Measurements from ENCODE around the gene HS1BP3.

- PRO-cap, result no peak
- CAGE, long polyA plus RNA, result no peak
Measured at GRCh38 chr2:16665157-16665416, 547 bp downstream of the CYRIA start.

DNA sequence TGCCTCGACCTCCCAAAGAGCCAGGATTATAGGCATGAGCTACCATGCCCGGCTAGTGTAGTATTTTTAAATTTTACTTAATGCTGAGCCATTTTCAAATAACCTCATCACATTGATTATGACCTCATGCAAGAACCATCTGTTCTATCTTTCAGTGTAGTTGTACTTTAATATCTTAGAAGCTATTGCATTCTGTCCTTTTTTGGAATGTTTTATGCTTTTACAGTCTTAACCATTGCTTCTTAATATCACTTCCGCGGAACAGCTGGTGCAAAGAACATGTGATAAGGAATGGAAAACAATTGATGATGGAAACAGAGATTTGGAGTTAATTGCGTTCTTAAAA, 2.7 kb downstream of the GEN1 start:
- PRO-cap, result no peak
- CAGE, long polyA plus RNA, result no peak

DNA sequence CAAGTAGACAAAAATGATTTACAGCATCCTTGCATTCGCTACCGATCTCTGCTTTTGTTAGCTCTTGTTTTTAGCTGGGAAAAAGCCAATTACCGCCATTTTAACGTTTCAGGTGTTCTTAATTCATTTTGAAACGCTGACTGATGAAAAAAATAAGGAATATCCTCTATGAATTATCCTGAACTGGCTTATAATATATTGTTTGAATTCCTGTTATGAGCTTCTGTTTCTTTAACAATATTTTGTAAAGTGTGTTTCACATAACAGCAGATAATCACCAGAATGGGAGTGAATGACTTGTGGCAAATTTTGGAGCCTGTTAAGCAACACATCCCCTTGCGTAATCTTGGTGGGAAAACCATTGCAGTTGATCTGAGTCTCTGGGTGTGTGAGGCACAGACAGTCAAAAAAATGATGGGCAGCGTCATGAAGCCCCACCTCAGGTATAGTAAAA, 5.8 kb downstream of the GEN1 start:
- PRO-cap, result no peak
- CAGE, long polyA plus RNA, result no peak

DNA sequence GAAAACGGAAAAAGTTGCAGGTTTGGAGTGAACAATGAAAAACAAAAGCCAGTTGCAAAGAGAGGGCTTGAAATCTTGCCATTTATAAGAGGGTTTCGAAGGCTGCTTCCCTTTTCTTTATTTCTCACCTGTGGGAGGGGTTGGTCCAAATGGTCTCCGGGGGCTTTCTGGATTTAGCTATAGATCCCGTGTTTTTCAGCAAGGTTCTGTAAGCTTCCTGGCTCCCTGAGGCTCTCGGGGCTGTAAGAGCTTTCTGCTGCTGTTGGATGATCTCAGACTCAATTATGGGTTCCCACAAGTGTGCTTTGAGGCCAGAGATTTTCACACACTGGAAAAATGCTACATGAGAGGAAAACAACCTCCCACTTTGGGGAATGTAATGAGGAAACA, 249.2 kb downstream of the RDH14 start:
- PRO-cap, result no peak
- CAGE, long polyA plus RNA, result no peak

DNA sequence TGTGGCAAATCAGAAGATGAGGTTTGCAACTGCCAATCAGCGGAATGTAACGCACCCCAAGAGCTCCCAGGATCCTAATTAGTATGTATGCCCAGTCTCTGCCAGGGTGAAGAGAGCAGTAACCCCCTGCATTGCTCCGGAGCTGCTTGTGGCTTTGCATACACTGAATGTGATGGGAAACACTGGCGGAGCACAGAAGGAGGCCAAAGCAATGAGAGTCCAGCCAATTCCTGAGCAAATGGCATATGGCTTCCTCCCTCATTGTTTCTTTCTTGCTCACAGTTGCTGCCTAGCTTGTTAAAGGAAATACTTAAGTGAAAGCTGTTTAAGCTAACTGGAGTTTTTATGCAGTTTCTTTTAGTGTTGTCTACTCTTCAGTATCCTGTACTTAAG, 343.5 kb upstream of the NT5C1B start:
- PRO-cap, result no peak
- CAGE, long polyA plus RNA, result no peak

DNA sequence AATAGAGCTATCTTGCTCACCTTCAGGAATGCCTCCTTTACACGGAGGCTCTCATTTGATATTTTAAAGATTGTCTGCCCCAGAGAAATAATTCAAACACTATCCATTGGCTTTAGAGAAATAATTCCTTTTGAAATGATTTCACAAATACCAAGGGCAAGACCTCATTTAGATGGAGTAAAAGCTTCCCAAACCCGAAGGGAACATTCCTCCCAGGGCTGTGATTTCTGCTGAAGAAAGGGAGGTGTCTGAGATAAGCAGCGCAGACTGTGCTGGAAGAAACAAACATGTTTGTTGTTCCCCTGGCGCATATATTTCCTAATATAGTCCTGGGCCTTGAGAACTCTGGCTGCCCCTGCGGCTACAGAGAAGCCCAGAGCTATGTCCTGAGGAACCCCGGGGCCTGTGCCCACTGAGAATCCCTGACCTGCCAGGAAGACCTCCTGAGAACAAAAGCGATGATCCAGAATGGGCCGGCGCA, 372.6 kb upstream of the NT5C1B start:
- PRO-cap, result no peak
- CAGE, long polyA plus RNA, result no peak

- PRO-cap, result no peak
- CAGE, long polyA plus RNA, result no peak
Measured at GRCh38 chr2:19046943-19047516, 311.4 kb downstream of the OSR1 start.

DNA sequence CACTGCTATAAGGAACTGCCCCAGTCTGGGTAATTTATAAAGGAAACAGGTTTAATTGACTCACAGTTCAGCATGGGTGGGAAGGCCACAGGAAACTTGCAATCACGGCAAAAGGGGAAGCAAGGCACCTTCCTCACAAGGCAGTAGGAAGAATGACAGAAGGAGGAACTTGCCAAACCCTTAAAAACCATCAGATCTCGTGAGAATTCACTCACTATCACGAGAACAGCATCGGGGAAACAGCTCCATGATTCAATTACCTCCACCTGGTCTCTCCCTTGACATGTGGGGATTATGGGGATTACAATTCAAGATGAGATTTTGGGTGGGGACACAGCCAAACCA, 9.8 kb downstream of the TTC32 start:
- PRO-cap, result unidirectional peak, minus-strand start at position 154 of the sequence
- CAGE, long polyA plus RNA, result no peak

GRCh38 chr2:20038564-20039017, 12.8 kb downstream of the LAPTM4A start:
- PRO-cap, result no peak
- CAGE, long polyA plus RNA, result no peak

DNA sequence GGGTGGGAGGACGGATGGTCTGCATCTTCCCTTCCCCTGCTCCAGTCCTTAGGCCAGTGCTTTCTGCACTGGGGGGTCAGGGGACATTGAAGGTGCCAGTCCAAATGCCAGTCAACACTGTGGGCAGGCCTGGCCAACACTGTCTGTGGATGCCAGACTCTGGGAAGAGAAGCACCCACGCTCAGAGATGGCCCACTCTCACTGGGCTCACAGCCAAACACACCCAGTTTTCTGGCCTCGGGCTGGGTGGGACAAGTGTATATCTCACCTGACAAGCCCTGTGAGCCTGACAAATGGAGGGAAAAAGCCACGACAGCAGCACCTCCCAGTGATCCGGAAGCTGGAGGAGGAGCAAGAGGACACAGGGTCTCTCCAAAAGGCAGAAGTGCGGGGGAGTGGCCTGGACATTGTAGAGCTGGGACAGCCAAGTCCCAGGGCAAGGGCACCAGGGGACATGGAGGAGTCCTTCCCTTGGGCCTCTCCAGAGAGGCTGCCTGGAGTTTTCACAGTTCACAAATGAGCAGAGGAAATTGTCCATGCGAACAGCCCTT, 79.3 kb downstream of the SDC1 start:
- PRO-cap, result no peak
- CAGE, long polyA plus RNA, result no peak

- PRO-cap, result no peak
- CAGE, long polyA plus RNA, result no peak
Measured at GRCh38 chr2:20148614-20149424, 76.1 kb downstream of the SDC1 start.

GRCh38 chr2:20192580-20193314, 32.2 kb downstream of the SDC1 start:
- PRO-cap, result no peak
- CAGE, long polyA plus RNA, result no peak

- PRO-cap, result no peak
- CAGE, long polyA plus RNA, result no peak
Measured at GRCh38 chr2:20203777-20204560, 21.0 kb downstream of the SDC1 start.

DNA sequence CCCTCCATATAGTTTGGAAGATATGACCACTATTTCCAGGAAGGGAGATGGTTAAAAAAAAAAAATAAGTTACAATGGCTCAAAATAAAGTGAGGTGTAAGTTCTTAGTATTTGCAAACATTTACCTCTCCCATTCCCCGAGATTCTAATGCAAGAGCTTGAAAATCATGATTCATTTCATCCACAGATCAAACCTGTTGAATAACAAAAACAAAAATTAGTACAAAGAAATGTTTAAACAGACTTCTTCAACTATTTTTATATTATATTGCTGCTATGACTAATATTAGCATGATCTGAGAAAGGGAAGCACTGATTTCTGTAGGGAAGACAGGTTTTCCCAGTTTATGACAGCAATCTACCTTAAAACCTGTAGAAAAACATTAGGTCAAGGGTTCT, 23.5 kb downstream of the PUM2 start:
- PRO-cap, result no peak
- CAGE, long polyA plus RNA, result no peak

- PRO-cap, result no peak
- CAGE, long polyA plus RNA, result no peak
Measured at GRCh38 chr2:20439122-20439923, 7.6 kb upstream of the RHOB start.

GRCh38 chr2:20446593-20446995, 280 bp upstream of the RHOB start:
- PRO-cap, result bidirectional peak, plus-strand start at chr2:20447074, minus-strand start at chr2:20446870
- CAGE, long polyA plus RNA, result no peak

DNA sequence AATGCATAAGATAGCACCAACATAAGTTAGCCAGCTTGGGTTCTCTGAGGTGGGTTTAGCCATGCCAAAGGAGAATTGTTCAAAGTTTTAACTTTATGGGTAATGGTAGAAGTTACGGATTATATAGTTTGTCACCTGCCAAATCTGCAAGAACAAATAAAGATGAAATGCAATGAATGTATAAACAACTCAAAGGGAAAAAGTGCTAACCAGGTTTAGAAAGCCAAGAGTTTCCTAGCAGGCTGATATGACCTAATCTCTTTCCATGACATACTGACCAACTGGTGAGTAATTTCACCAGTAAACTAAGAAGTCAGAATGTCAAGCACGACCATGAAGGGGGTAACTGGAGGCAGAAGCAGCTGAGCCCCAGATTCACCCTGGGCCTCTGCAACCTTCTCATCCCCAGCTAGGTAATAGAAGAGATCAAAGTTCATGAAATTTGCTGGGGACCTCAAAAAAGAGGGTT, 10.1 kb downstream of the RHOB start:
- PRO-cap, result no peak
- CAGE, long polyA plus RNA, result no peak

DNA sequence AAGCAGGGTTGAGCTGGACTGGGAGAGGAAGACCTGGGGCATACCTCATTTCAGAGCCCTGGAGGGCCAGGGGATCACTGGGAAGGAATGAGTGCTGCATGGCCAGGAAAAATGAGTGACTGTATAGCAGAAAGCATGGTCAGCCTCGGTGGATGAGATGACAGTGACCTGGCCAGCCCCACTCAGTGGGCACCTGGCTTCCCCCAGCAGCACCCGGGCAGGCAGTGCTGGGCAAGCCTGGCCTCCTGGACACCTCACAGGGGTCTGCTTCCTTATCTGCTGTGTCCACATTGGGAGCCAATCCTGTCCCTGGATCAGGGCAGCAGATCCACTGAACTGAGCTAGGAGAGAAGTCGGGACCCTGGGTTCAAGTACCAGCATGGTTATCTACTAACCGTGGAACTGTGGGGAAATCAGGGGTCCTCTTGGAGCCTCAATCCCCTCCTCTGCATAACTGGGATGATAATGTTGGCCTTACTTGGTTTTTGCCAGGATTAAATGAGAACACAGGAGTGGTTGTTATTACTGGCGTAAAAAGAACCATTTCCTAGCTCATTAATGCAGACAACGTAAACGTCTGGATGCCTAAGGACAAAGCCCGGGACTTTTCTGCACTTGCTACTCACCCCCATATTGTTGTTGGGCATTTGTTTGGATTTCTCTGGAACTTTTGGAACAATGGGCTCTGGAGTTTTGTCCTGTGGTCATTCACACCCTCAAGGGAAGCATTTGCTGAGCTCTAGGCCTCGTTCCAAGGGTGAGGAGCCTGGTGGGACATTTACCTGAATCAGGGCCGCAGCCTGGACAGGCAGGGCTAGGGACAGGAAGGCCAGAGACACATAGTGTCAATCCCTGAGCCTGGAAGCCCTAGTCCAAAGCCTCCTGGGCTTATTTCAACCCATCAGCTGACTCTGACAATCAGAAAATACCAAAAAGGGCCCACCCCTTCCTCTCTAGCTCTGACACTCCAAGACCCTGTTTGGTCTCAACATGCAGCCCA, 76.1 kb downstream of the HS1BP3 start:
- PRO-cap, result no peak
- CAGE, long polyA plus RNA, result no peak

DNA sequence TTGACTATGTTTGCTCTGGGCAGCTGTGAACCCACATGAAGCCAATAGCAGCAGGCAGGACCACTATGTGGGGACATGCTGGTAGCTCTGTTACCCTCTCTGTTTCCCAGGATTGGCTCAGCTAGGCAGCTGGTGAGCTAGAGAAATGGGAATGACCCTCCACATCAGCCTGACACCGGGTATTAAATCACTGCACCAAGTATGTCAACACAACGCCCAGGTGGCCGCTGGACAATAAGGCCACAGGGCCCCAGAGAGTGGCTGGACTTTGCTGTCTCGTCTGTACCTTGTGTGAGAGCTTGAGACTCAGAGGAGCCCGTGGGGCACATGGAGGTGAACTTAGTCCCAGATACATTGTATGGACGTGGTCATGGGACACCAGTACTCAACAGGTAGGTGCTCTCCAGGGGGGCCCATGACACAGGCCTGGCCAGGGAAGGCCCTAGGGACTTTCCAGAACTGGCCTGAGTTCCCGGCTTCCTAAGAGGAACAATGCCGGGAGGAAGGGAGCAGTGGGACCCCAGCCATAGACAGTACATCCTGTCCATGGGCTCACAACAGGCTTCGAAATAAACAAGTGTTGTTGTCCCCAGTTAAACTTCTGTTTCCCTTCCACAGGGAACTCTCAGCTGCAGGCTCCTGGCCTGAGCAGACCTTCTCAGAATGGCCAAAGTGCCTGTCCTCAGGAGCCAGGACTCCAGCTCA, 35.2 kb downstream of the HS1BP3 start:
- PRO-cap, result no peak
- CAGE, long polyA plus RNA, result no peak

DNA sequence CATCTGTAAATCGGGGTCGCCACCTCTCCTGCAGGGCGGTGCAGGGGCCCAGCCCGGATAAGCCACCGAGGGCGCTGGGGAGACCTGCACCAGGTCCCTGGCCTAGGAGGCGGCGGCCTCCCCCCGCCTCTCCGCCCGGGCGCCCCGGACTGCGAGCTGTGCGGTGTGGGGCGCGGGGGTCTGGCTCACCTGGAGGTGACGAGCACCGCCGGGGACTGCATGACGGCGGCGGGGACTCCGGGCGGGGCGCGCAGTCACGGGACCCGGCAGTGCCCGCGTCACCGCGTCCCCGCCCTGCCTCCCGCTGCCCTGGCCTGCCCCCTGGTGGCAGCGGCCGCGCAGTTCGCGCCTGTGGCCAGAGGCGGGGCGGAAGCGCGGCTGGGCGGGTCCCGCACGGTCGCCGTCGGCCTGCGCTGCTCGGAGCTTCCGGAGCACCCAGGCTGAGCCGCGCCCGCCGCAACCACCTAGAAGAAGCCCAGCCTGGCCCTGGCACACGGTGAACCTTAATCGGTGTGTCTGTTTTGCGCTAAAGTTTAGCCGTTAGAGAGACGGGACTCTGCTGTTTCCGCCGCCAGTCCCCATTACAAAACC, at the start of gene HS1BP3:
TSS of gene HS1BP3 (minus strand) at position 256 of the 591 bp plus-strand sequence.
- PRO-cap, result bidirectional peak, plus-strand start at position 467 of the sequence, minus-strand start at position 153 of the sequence
- CAGE, long polyA plus RNA, result start-site peak on the minus strand centred at position 236 of the sequence, 41 bp wide, 708 and 1,043 reads in 2 replicates

Measured in B cell (primary cell).